ENCODE results near the gene ANKRD11.

- RRBS = no CpG with 5 or more reads among the region's 8 CpGs
Observed at GRCh38 chr16:89060320-89060597, 33.4 kb upstream of the ACSF3 start.

- RRBS = no CpG with 5 or more reads among the region's 18 CpGs
Observed at GRCh38 chr16:89096609-89097092, 3.0 kb downstream of the ACSF3 start.

DNA sequence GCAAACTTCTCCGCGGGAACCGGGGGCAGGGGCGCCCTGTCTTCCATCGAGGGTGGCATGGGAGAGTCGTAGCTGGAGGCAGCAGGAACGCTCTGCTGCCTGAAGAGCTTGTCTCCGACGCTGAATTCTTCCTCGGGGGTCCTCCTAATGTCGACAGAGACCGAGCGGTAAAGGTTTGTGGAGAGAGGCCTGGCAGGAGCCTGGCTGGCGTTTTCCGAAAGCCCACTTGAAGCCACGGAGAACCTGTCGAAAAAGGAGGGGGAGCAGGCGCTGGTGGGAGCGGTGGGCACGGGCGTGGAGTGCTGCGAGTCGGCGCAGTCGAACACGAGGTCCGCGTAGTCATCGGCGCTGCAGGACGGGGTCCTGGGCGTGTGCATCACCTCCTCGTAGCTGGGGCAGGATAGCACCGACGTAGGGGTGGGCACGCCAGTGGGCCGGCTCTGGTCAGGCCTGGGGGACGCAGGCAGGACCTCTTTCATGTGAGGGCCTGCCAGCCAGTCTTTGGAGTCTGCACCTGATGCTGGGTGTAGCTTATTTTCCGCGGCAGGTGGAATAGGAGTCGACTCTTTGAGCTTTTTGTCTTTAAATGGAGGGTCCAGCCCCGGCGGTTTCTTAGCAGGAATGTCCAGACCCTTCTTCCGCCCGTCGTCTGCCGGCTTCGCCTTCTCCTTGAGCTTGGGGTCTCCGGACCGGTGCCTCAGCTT, 63.7 kb downstream of the ZNF778 start:
- RRBS = 97% methylated on average over 6 of the region's 50 CpGs

GRCh38 chr16:89282270-89282870, 64.9 kb downstream of the ZNF778 start:
- RRBS = no CpG with 5 or more reads among the region's 28 CpGs

- RRBS = no CpG with 5 or more reads among the region's 20 CpGs
Observed at GRCh38 chr16:89291333-89291956, 73.9 kb downstream of the ZNF778 start.

GRCh38 chr16:89316069-89316791, 98.7 kb downstream of the ZNF778 start:
- RRBS = no CpG with 5 or more reads among the region's 15 CpGs

- RRBS = no CpG with 5 or more reads among the region's 17 CpGs
Observed at GRCh38 chr16:89316792-89317447, 99.4 kb downstream of the ZNF778 start.

- RRBS = no CpG with 5 or more reads among the region's 21 CpGs
Observed at GRCh38 chr16:89402005-89402817, 88.2 kb downstream of the ANKRD11 start.

- RRBS = no CpG with 5 or more reads among the region's 11 CpGs
Observed at GRCh38 chr16:89461220-89461767, 29.1 kb downstream of the ANKRD11 start.

DNA sequence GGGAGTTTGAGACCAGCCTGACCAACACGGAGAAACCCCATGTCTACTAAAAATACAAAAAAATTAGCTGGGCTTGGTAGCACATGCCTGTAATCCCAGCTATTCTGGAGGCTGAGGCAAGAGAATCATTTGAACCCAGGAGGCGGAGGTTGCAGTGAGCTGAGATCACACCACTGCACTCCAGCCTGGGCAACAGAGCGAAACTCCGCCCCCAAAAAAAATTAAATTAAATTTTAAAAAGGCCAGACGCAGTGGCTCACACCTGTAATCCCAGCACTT, 11.0 kb downstream of the ANKRD11 start:
- RRBS = no CpG with 5 or more reads among the region's 5 CpGs

- RRBS = no CpG with 5 or more reads among the region's 14 CpGs
Observed at GRCh38 chr16:89483668-89484689, 6.4 kb downstream of the ANKRD11 start.

DNA sequence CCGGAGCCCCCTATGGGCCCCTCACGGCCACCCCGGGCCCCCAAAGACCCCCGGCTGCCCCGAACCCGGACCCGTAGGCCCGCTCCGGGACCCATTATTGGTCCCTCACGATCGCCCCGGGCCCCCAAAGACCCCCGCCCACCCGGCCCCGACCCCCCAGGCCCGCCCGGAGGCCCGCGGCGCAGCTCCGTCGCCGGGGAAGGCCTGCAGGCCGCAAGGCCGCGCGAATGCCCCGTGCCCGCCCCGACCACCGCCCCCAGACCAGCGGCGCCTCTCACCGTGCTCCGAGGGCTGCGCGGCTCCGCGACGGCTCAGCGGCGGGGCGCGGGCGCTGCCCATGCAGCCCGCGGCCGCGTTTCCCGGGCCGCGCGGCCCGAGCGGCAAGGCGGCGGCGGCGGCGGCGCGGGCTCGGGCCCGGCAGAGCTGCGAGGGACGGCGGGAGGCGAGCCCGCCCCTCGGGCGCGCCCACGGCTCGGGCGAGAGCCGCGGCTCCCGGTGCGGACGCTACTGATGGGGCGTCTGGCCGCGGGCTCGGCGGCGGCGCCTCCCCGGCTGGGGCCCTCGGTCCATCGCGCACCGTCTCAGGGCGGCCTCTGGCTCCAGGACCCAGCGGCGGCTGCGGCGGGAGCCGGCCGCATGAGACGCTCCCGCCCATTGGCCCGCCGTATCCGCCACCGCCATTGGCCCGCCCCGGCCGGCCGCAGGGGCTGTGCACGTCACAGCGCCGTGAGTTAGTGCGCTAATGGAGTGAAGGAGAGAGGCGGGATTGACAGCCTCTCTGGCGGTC, at the start of gene ANKRD11:
Gene ANKRD11, minus strand, starts transcription at position 595 of the 787 bp plus-strand sequence.
- RRBS = under 1% methylated on average over 53 of the region's 115 CpGs

DNA sequence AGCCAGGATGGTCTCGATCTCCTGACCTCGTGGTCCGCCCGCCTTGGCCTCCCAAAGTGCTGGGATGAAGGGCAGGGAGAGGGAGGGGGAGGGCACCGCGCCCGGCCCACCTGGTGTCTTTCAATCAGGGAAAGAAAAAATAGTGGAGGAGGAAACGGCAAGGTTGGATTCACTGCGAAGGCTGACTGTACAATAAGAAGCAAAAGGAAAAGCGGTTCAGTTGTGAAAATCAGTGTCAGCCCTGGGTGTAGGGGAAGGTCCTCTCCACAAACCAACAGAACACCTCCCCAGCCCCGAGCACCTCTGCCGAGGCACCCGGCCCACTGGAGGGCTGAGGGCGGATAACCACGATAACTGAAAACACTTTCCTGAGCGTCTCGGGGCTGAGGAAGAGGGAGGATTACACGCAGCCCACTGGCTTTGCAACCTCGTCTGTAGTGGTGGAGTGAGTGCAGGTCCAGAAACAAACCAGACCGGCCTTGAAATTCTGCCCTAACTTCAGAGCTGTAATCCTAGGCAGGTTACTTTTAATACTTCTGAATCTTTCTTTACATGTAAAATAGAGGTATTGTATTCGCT, 1.4 kb upstream of the SPG7 start:
- RRBS = 33% methylated on average over 3 of the region's 21 CpGs

DNA sequence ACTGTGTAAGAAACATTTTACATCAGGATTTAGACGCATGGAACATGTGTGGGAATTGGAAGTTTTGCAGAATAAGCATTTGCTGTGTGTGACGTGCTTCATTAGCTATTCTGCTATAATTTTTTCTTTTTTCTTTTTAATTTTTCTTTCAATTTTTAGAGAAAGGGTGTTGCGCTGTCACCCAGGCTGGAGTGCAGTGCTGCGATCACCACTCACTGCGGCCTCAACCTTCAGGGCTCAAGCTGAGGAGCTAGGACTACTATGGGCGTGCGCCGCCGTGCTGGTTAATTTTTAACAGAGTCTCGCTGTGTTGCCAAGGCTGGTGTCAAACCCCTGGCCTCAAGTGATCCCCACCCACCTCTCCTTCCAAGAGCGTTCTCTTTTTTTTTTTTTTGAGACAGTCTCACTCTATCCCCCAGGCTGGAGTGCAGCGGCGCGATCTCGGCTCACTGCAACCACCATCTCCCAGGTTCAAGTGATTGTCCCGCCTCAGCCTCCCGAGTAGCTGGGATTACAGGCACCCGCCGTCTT, 14.7 kb upstream of the RPL13 start:
- RRBS = no CpG with 5 or more reads among the region's 19 CpGs

GRCh38 chr16:89629849-89630436, 16.5 kb downstream of the DPEP1 start:
- RRBS = no CpG with 5 or more reads among the region's 10 CpGs

- RRBS = 68% methylated on average over 5 of the region's 36 CpGs
Observed at GRCh38 chr16:89738228-89739492, 17.3 kb downstream of the ZNF276 start.

DNA sequence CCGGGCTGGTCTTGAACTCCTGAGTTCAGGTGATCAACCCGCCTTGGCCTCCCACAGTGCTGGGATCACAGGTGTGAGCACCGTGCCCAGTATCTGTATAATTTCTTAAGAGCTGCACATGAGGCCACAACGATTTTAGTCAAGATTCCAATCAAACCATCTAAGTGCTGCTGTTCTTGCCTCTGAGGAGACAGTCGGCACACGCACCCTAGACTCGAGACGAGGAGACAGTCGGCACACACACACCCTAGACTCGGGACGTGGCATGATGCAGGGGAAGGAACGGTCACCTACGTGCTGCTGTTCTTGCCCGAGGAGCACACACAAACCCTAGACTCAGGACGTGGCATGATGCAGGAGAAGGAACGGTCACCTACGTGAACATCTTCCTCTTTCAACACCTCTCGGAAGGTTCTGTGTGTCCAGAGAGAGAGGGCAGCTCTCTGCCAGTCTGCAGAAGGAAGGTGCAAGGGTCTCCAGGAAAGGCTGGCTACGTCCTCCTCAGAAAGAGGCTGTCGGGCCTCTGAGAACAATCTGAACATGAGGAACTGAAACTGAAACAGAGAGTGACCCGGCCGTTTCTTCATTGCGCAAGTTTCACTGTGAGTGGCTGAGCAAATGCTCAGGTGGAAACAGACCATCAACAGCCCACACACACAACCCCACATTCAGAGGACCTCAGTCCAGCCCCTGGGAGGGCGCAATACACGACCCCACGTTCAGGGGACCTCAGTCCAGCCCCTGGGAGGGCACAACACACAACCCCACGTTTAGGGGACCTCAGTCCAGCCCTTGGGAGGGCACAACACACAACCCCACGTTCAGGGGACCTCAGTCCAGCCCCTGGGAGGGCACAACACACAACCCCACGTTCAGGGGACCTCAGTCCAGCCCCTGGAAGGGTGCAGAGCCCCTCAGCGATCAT, 43.4 kb downstream of the ZNF276 start:
- RRBS = no CpG with 5 or more reads among the region's 30 CpGs

DNA sequence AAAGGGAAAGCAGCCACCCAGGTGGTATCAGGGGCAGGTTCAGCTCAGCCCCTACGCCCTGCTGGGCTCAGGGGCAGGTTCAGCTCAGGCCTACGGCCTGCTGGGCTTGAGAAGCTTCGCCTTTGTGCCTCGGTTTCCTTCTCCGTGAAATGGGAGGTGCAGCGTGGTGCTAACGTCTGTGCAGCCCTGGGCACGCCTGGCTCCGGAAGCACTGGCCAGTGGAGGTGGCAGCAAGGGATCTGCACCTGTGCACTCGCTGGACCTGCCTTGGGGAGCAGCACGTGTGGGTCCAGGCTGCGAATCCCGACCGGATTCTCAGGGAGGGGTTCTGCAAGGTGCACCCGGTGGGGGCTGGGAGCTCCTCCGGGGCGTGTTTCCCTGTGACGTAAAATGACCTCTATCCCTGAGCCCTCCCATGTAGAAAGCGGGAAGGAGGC, 5.2 kb downstream of the SPIRE2 start:
- RRBS = 75% methylated on average over 5 of the region's 19 CpGs

GRCh38 chr16:89837459-89838279, 9.4 kb downstream of the SPIRE2 start:
- RRBS = no CpG with 5 or more reads among the region's 31 CpGs

DNA sequence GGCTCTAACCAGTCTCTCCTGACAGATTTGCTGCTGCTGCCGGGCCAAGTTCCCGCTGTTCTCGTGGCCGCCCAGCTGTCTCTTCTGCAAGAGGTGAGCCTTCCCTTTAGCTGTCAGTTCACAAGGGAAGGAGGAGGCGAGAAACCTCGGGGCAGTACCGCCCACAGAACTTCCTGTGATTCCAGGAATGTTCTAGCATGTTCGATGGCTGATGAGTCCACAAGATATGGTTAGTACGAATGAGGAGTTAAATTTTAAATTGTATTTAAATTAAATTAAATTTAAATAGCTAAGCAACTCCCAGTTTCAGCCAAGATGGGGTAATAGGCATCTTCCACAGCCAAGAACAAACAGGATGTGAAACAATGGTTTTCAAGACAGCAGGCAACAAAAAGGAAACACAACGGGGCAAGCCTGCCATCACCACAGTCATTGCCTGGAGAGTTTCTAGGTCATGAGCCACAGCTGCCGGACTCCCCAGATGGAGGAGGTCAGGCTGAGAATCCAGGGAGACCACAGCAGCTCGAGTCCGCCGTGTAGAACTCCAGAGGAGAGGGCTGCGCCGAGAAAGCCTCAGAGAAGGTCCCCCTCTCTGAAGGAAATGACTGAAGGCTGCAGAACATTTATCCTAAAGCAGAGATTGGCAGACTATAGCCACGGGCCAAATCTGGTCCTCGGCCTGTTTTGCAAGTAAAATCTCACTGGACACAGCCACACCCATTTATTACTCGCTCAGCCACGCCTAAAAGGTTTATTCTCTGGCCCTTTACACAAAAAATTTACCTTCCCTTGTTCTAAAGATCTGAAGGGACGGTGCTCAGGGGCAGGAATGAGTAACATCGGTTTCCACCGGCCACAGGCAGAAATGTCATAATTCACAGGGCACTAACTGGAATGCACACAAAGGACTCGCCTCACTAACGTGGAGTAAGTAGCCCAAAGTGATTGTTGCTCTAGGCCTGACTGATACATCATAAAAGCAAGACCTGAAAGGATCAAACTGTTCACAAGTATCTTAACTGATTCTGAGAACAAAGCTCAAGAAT, 9.3 kb upstream of the TCF25 start:
- RRBS = no CpG with 5 or more reads among the region's 25 CpGs